Placental epithelial cell (primary cell): ENCODE measurements around a stretch of chr16.

- CAGE, long polyA plus RNA: no peak
These were observed 9.5 kb upstream of the ABCC12 start for GRCh38 chr16:48165318-48165721.

GRCh38 chr16:48165889-48166576, 10.2 kb upstream of the ABCC12 start:
- CAGE, long polyA plus RNA: no peak

DNA sequence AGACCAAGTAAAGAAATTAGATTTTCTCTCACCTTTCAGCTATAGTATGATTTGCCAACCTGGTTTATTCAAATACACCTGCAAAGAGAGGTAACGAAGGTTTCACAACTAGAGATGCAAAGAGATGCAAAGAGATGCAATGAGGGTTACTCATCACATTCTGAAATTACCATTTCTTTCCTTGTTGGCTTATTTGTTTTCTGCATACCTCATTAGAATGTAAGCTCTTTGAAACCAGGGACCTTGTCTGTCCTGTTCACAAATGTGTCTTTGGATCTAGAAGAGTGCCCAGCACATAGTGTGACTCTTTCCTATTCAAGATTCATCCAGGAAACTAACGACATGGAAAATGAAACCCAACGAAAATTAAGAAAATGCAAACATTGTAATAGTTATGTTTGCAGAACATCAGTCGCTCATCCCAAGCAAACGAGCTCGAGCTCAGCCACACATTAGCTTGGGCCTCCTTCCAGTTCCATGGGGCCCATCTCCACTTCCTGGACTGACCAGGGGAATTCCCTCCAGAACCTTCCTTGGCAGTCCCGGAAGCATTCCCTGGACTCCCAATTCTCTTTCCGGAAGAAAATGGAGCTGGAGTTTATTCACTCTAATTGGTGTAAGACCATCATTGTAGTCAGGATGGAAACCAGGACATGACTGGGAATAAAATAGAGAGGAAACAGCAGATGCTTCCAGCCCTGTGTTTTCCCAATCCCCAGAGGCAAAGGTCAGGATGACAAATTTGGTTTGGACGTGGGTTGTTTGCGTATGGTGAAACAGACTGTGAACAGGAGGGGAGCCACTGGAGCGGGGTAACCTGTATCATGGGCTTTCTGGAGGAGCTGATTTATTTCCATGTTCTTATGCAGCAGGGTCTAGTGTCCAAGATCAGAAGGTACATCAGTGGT, 8.7 kb upstream of the LONP2 start:
- CAGE, long polyA plus RNA: no peak

GRCh38 chr16:48277132-48277694, 29.9 kb upstream of the ABCC11 start:
- CAGE, long polyA plus RNA: no peak

GRCh38 chr16:48318657-48318926, 66.6 kb downstream of the SIAH1 start:
- CAGE, long polyA plus RNA: no peak

GRCh38 chr16:48341571-48342127, 43.6 kb downstream of the SIAH1 start:
- CAGE, long polyA plus RNA: no peak

DNA sequence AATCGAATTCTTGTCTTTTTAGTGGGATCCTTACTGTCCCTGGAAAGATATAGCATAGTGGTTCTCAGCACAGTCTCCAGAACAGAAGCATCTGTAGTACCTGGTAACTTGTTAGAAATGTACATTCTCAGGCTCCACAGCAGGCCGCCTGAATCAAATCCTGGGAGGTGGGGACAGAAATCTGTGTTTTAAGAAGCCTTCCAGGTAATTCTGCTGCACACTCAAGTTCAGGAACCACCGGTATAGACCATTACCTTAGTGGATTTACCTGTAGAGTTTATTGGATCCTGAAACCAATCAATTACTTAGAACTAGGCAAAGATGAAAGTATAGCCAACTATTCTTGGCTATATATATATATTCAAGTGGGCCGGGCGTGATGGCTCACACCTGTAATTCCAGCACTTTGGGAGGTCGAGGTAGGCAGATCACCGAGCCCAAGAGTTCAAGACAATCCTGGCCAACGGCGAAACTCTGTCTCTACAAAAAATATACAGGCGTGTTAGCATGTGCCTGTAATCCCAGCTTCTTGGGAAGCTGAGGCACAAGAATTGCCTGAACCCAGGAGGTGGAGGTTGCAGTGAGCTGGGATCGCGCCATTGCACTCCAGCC, 33.1 kb downstream of the SIAH1 start:
- CAGE, long polyA plus RNA: no peak

GRCh38 chr16:48361139-48361473, 24.1 kb downstream of the SIAH1 start:
- CAGE, long polyA plus RNA: no peak

DNA sequence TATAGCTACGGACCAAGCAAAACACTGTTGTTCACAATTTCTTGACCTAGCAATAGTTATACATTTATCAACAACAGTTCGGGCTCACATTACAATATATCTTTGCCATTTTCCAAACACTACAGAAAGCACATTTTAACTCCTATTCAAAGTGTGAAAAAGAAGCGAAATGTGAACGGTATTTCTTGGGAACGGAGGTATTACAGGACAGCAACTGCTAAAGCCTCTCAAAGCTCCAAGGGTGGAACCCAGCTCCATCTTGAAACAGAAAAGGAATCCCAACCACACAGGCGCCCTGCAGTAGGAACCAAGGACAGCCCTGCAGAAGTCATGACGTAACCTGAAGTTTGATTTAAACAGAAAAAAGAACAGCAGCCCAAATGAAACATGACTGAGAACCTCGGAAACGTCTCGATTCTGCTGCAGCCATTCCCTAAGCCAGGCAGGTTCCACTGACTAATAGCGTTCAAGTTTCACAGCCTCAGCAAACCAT, 20.3 kb downstream of the SIAH1 start:
- CAGE, long polyA plus RNA: no peak

GRCh38 chr16:48561535-48562200, 48.3 kb downstream of the N4BP1 start:
- CAGE, long polyA plus RNA: no peak

GRCh38 chr16:49463530-49464153, 90.0 kb downstream of the C16orf78 start:
- CAGE, long polyA plus RNA: no peak

DNA sequence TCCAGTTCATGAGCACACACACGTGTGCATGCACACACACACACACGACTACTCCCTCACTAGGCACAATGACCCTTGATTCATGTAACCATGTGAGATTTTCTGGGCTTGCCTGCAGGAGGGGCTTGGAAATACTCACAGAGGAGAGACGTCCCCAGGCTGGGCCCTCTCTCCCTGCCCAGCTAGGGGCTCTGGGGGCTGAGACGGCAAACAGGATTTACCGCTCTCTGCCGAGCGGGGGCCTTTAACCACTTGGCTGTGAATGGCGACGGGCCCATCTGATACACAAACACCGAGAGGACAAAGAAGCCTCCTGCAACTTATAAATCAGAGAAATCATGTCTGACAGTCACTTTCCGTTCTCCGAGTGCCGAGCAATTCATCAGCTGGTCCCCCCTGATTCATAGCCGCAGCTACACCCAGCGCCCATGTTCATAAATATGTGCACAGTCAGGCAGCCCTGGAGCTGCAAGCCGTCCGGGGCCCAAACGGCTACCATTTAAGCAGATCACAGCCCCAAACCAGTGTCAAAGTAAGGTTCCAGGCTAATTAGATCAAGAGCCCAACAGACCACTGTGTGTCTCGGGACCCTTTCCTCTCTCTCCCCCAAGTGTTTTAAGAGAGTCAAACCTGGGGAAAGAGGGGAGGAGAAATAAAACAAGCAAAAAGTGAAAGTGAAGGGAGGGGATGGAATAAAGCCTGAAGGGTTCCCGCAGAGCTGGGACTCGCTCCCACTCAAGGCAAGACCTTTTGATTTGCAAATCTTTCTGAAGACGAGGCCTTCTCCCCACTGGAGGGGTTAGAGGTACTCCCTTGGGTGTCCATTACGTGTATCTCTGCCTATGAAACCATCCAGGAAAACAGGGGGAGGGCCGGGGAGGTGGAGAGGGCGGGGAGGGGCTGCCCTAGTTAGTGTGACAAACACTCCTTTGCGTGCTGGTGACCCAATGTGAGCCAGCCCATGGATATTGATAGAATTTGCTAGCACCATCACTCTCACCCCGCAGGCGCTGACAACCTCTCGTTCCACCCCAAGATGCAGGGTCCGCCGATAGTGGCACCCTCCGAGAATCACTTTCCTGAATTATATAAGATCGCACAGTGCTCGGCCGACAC, 154.7 kb downstream of the C16orf78 start:
- CAGE, long polyA plus RNA: no peak

- CAGE, long polyA plus RNA: no peak
These were observed 226.5 kb downstream of the ZNF423 start for GRCh38 chr16:49629459-49629757.

DNA sequence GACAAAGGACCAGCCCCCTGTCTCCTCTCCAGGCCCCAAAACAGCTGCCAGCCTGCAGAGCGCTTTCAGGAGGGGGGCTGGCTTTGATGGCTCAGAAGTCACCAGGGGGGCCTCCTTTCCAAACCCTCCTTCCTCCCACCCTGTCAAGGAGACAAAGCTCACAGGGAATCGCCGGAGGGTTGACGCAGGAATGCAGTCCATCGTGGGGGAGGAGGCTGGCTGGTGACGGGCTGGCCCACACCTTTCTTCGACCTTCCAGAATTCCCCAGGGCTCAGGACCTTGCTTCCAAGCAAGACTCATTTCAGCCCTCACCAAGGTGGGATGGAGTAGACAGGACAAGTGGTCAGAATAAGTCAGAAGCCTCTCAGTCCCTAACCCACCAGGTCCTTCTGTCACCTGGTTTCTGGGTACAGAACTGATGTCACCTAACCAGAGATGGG, 159.1 kb downstream of the ZNF423 start:
- CAGE, long polyA plus RNA: no peak

- CAGE, long polyA plus RNA: no peak
These were observed 157.6 kb downstream of the ZNF423 start for GRCh38 chr16:49698197-49698906.

DNA sequence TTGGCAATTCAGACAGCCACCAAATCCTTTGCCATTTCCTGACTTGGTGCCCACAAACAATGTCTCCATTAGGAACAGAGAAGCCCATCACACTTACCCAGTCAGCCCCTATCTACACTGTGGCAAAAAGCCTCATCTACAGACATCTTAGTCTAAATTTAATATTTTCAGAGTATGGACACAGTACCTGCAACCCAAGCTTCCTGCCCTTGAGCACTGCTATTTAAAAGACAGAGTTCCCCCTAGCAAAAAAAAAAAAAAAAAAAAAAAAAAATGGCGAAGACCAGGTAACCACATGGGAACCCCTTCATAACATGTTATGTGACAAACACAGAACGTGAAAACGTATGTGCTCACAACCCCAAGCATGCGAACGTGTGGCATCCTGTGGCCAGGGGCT, 129.3 kb downstream of the ZNF423 start:
- CAGE, long polyA plus RNA: no peak

- CAGE, long polyA plus RNA: no peak
These were observed 101.2 kb downstream of the ZNF423 start for GRCh38 chr16:49754549-49755218.

DNA sequence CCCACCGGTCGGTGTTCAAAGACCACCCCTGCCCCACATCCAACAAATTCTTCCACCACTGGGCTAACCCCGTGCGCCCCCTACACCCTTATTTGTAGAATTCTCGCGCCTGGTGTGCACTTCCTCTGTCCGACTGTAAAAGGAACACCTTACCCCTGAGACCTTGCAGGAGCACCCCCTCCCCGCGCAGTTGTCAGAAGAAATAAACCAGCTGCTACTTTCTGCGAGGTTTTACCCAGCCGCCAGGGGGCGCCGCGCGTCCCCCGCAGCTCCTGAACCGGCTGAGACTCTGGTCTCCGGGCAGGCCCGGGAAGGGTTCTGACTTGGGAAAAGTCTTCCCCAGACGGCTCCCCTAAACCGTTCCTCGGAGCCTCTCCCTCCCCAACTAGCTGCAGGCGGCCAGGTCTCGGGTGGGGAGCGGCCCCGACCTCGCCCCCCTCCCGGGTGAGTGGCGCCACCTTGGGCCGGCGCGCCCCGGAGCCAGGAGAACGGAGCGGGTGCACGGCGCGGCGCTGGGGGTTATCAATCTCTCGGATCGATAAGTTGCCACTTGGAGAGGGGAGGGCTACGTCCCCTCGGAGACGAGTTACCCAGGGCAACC, 1.8 kb upstream of the ZNF423 start:
- CAGE, long polyA plus RNA: no peak

GRCh38 chr16:49958037-49958465, 67.0 kb upstream of the CNEP1R1 start:
- CAGE, long polyA plus RNA: no peak

DNA sequence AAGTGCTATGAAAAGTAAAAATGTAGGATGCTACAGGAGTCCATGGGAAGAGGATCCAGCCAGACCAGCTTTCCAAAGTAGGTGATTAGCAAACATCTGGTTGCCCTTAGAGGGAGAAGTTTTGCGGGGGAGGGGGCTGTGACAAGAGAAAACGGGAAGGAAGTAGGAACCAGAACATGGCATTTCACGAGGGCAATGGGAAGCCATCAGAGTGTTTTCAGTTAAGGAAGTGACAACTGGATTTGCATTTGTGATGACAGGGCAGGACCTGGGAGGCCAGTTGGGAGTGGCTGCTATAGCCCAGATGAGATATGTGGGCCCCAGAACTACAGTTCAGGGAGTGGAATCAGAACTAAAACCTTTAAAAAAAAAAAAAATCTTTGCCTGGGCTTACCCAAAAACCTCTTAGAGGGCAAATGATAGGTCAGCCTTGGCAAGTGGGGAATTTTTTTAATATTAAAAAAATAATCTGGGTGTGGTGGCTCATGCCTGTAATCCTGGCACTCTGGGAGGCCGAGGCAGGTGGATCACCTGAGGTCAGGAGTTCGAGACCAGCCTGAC, 14.2 kb downstream of the CNEP1R1 start:
- CAGE, long polyA plus RNA: no peak